HepG2 (cell line): ENCODE results near the genes GLP2R and MYH2.

- RRBS, 2 experiments = no CpG with 5 or more reads among the region's 1 CpG
CAGE:
- cytosol, long polyA minus RNA = no peak
- cytosol, long polyA plus RNA = no peak
- long polyA plus RNA = no peak
- nucleus, long polyA minus RNA = no peak
- nucleus, long polyA plus RNA = no peak
Observed at GRCh38 chr17:8953412-8953629, 12.2 kb downstream of the PIK3R5 start.

- RRBS, 2 experiments = 80 to 87% methylated on average over 1 to 2 of the region's 23 CpGs
CAGE:
- cytosol, long polyA minus RNA = no peak
- cytosol, long polyA plus RNA = no peak
- long polyA plus RNA = no peak
- nucleus, long polyA minus RNA = no peak
- nucleus, long polyA plus RNA = no peak
Observed at GRCh38 chr17:9242178-9242881, 221.0 kb downstream of the NTN1 start.

- RRBS, 2 experiments = no CpG with 5 or more reads among the region's 13 CpGs
CAGE:
- cytosol, long polyA minus RNA = no peak
- cytosol, long polyA plus RNA = no peak
- long polyA plus RNA = no peak
- nucleus, long polyA minus RNA = no peak
- nucleus, long polyA plus RNA = no peak
Observed at GRCh38 chr17:9331525-9332033, 244.0 kb downstream of the STX8 start.

GRCh38 chr17:9684805-9685394 lies 39.6 kb downstream of the USP43 start:
- RRBS, 2 experiments = no CpG with 5 or more reads among the region's 10 CpGs
CAGE:
- cytosol, long polyA minus RNA = no peak
- cytosol, long polyA plus RNA = no peak
- long polyA plus RNA = no peak
- nucleus, long polyA minus RNA = no peak
- nucleus, long polyA plus RNA = no peak

- RRBS, 2 experiments = no CpG with 5 or more reads among the region's 11 CpGs
CAGE:
- cytosol, long polyA minus RNA = no peak
- cytosol, long polyA plus RNA = no peak
- long polyA plus RNA = no peak
- nucleus, long polyA minus RNA = no peak
- nucleus, long polyA plus RNA = no peak
Observed at GRCh38 chr17:9726095-9726669, 65.2 kb downstream of the DHRS7C start.

GRCh38 chr17:9825610-9826100 lies at the start of gene GLP2R:
Gene GLP2R, plus strand, starts transcription at chr17:9825924.
- RRBS, 2 experiments = no CpG with 5 or more reads among the region's 17 CpGs
CAGE:
- cytosol, long polyA minus RNA = no peak
- cytosol, long polyA plus RNA = no peak
- long polyA plus RNA = no peak
- nucleus, long polyA minus RNA = no peak
- nucleus, long polyA plus RNA = no peak

DNA sequence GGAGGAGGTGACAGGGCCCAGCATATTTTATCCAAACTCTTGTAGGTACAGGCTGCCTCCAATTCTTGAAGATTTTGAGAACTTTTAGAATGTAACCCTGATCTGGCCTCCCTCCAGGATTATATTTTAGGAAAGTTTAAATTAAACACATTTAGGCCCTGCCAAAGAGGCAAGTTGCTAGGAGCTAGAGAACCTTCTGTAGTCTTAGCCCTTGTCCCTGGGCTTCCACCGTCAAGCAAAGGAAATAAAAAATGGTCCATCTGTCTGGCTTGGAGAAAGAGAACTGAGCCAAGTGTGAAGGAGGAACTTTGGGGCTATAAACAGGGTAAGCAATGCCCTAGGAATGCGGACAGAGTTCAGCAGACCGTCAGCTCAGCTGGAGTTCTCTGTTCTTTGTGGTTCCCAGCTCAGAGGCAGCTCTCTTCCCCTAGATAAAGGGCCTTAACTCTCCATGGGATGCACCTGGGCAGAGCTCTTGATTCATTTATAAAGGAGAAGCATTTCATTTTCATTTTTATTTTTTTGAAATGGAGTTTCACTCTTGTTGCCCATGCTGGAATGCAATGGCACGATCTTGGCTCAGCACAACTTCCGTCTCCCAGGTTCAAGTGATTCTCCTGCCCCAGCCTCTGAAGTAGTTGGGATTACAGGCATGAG lies 29.6 kb downstream of the RCVRN start:
- RRBS, 2 experiments = no CpG with 5 or more reads among the region's 5 CpGs
CAGE:
- cytosol, long polyA minus RNA = no peak
- cytosol, long polyA plus RNA = no peak
- long polyA plus RNA = no peak
- nucleus, long polyA minus RNA = no peak
- nucleus, long polyA plus RNA = no peak

DNA sequence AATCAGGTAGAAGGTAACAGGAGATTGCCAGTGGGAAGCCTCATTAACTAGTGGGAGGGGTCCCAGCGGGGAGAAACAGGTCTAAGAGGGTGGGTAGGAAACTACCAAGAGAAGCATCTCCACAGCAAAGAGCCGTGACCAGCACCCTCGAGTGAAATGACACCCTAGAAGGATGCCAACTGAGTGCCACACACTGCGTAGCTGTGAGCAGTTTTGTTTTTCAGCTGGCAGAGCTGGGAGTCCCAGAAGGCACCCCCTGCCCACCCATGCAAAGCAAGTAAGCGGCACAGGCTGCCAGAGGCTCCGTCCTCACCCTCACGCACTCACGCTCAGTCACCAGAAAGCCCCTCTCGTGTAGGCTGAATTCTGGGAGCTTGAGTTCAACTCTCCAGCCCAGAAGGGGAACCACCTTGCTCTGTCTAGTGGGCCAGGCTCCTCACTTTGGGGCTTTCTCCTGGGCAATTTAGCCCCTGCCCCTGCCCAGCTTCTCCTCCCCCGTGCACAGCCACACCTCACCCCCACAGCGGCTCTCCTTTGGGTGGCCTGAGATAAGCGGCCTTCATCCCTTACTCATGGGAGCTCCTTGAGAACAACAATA lies 146.0 kb downstream of the GAS7 start:
- RRBS, 2 experiments = no CpG with 5 or more reads among the region's 12 CpGs
CAGE:
- cytosol, long polyA minus RNA = no peak
- cytosol, long polyA plus RNA = no peak
- long polyA plus RNA = no peak
- nucleus, long polyA minus RNA = no peak
- nucleus, long polyA plus RNA = no peak

- RRBS, 2 experiments = no CpG with 5 or more reads among the region's 10 CpGs
CAGE:
- cytosol, long polyA minus RNA = no peak
- cytosol, long polyA plus RNA = no peak
- long polyA plus RNA = no peak
- nucleus, long polyA minus RNA = no peak
- nucleus, long polyA plus RNA = no peak
Observed at GRCh38 chr17:10119129-10120100, 79.0 kb downstream of the GAS7 start.

- RRBS, 2 experiments = no CpG with 5 or more reads among the region's 11 CpGs
CAGE:
- cytosol, long polyA minus RNA = no peak
- cytosol, long polyA plus RNA = no peak
- long polyA plus RNA = no peak
- nucleus, long polyA minus RNA = no peak
- nucleus, long polyA plus RNA = no peak
Observed at GRCh38 chr17:10549514-10550055, at the start of gene MYH2. Gene MYH2, minus strand, starts transcription at chr17:10549658.

GRCh38 chr17:10617988-10618688 lies 39.0 kb downstream of the MYH3 start:
- RRBS, 2 experiments = no CpG with 5 or more reads among the region's 9 CpGs
CAGE:
- cytosol, long polyA minus RNA = no peak
- cytosol, long polyA plus RNA = no peak
- long polyA plus RNA = no peak
- nucleus, long polyA minus RNA = no peak
- nucleus, long polyA plus RNA = no peak

GRCh38 chr17:10630162-10630639 lies 26.9 kb downstream of the MYH3 start:
- RRBS, 2 experiments = no CpG with 5 or more reads among the region's 17 CpGs
CAGE:
- cytosol, long polyA minus RNA = no peak
- cytosol, long polyA plus RNA = no peak
- long polyA plus RNA = no peak
- nucleus, long polyA minus RNA = no peak
- nucleus, long polyA plus RNA = no peak

DNA sequence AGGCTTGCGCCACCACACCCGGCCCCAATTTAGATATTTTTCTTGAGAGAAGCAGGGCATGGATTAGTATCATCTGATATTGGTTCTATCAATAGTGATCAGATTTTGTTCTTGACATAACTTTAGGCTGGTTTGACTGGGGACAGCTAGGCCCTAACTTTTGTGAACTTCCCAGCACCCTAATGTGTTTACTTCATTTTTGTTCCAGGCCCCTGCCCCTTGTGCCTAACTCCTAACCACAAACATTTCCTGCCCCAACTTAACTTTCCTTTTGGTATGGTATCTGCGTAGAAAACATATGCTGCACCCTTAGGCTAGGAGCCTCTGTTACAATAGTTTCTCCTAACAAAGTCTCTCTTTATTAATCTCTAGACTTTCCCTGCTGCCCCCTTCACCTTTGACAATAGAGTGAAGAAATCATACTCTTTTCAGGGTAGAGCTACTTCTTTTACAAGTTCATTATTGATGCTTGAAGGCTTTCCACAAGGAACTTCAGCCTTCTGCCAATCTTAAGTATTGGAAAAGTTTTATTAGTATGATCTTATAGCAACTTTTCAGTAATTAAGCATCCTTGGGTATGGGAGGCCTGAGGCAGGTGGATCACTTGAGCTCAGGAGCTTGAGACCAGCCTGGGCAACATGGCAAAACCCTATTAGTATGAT lies 2.5 kb downstream of the ADPRM start:
- RRBS, 2 experiments = no CpG with 5 or more reads among the region's 3 CpGs
CAGE:
- cytosol, long polyA minus RNA = no peak
- cytosol, long polyA plus RNA = no peak
- long polyA plus RNA = no peak
- nucleus, long polyA minus RNA = no peak
- nucleus, long polyA plus RNA = no peak

GRCh38 chr17:10777217-10777370 lies 26.8 kb downstream of the TMEM238L start:
- RRBS, 2 experiments = no CpG with 5 or more reads among the region's 2 CpGs
CAGE:
- cytosol, long polyA minus RNA = no peak
- cytosol, long polyA plus RNA = no peak
- long polyA plus RNA = no peak
- nucleus, long polyA minus RNA = no peak
- nucleus, long polyA plus RNA = no peak

DNA sequence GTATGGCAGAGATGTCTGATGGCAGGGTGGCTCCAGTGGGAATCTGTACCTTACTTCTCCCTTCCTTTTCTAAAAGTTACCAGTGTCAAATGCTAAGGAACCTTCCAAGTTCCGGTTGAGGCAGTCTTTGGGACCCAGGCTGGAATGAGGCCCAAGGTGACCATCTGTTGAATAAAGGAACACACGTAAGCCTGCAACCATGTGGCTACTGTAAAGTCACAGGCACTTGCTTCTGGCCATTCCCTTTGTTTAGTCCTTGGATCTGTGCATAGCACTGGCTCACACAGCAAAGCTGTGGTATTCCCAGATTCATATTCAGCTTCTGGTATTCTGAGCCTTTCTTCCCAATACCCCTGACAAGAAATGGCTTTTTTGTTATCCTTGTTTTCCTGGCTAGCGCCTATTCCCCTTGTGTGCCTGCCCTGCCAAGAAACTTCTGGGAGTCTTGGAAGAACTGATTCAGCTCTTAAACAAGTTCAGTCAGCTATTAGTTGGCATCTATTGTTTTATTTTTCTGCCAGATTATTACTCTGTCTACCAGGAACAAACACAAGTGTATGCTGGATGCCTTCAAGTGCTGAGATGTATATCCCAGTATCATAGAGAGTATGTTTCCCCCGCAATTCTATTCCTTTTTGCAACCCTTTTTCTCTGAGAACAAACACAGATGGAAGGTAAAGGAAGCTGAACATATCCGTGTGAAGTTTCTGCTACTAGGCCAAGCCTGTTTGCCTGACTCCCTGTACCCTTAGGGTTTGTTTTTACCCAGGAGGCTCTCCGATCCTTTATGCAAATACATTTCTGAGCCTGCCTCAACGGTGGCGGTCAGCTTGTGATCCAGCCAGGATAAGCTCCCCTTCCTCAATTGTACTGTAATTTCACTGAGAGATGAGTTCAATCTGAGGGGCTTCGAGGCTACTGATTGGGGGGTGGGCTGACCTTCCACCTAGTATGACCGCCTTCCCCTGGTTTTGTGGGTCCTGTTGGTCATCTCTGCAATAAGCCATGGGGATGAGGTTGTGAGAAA lies 13.1 kb downstream of the TMEM238L start:
- RRBS, 2 experiments = no CpG with 5 or more reads among the region's 10 CpGs
CAGE:
- cytosol, long polyA minus RNA = no peak
- cytosol, long polyA plus RNA = no peak
- long polyA plus RNA = no peak
- nucleus, long polyA minus RNA = no peak
- nucleus, long polyA plus RNA = no peak

DNA sequence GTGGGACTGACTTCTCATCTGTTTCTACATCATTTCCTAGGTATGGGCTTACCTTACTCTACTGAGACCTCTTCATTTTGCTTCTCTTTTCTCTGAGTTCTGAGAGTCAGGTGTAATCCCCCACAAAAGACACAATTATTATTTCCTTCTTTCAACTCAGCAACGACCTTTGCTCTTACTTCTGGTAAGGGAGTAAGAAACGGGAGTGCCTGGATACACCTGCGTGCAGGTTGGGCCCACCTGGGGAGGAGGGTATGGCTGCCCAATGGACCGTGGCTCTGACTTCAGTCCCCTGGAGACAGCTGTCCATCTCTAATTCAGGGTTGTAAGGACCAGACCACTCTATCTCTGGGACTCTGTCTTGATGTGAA lies 1.4 kb downstream of the TMEM238L start:
- RRBS, 2 experiments = no CpG with 5 or more reads among the region's 4 CpGs
CAGE:
- cytosol, long polyA minus RNA = no peak
- cytosol, long polyA plus RNA = no peak
- long polyA plus RNA = no peak
- nucleus, long polyA minus RNA = no peak
- nucleus, long polyA plus RNA = no peak

GRCh38 chr17:11944512-11945057 lies 52.7 kb downstream of the ZNF18 start:
- RRBS, 2 experiments = no CpG with 5 or more reads among the region's 4 CpGs
CAGE:
- cytosol, long polyA minus RNA = no peak
- cytosol, long polyA plus RNA = no peak
- long polyA plus RNA = no peak
- nucleus, long polyA minus RNA = no peak
- nucleus, long polyA plus RNA = no peak

- RRBS, 2 experiments = no CpG with 5 or more reads among the region's 11 CpGs
CAGE:
- cytosol, long polyA minus RNA = no peak
- cytosol, long polyA plus RNA = no peak
- long polyA plus RNA = no peak
- nucleus, long polyA minus RNA = no peak
- nucleus, long polyA plus RNA = no peak
Observed at GRCh38 chr17:11975024-11975549, 22.2 kb downstream of the ZNF18 start.

GRCh38 chr17:12548662-12548939 lies 117.1 kb upstream of the MYOCD start:
- RRBS, 2 experiments = no CpG with 5 or more reads among the region's 4 CpGs
CAGE:
- cytosol, long polyA minus RNA = no peak
- cytosol, long polyA plus RNA = no peak
- long polyA plus RNA = no peak
- nucleus, long polyA minus RNA = no peak
- nucleus, long polyA plus RNA = no peak

DNA sequence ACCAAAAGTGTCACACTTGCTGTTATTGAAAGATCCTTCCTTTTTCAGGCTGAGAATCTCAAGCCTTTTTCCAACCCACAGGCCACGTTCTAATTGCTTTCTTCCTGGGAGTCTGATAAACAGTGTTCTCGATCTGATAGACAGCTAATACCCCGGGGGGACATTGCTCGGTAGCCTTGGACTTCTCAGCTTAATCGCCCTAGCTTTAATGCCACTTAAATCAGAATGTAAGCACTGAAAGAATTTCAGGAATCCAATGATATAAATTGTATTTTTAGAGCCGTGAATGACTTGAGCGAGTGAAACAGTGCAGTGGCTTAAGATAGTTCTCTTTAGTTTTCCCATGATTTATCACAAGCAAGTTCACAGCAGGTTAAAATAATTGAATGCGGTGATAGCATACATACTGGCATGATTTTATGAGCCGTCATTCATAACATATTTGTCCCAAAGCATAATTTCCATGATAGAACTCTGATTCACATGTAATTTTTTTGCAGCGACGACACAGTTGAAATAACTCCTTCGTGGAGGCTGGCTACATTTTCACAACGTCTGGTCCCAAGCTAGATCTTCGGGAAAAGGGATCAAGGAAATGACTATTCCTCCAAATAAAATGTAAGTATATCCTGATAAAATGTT lies 116.1 kb upstream of the MYOCD start:
- RRBS, 2 experiments = no CpG with 5 or more reads among the region's 14 CpGs
CAGE:
- cytosol, long polyA minus RNA = no peak
- cytosol, long polyA plus RNA = no peak
- long polyA plus RNA = no peak
- nucleus, long polyA minus RNA = no peak
- nucleus, long polyA plus RNA = no peak